Renal cortical epithelial cell (primary cell): ENCODE measurements around a stretch of chr12.

DNA sequence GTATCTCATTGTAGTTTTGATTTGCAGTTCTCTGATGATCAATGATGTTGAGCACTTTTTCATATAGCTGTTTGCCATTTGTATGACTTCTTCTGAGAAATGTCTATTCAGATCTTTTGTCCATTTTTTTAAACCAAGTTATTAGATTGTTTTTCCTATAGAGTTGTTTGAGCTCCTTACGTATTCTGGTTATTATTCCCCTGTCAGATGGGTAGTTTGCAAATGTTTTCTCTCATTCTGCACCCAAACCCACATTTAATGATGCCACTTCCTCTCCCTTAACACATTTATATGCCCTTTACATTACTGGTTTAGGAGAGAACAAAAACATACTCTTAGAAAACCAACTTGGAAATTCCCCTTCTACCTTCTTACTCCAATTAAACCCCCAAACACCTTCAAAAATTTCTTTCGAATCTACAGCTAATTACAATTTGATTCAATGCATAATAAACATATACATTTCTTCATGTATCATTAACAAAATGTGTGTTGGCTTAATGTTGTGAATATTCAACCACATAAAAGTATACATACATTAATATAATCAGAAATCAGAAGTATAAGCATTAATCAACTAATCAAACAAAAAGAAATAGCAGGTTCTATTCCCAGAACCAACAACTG lies 48.0 kb downstream of the NELL2 start:
- RRBS, result no CpG with 5 or more reads among the region's 2 CpGs

DNA sequence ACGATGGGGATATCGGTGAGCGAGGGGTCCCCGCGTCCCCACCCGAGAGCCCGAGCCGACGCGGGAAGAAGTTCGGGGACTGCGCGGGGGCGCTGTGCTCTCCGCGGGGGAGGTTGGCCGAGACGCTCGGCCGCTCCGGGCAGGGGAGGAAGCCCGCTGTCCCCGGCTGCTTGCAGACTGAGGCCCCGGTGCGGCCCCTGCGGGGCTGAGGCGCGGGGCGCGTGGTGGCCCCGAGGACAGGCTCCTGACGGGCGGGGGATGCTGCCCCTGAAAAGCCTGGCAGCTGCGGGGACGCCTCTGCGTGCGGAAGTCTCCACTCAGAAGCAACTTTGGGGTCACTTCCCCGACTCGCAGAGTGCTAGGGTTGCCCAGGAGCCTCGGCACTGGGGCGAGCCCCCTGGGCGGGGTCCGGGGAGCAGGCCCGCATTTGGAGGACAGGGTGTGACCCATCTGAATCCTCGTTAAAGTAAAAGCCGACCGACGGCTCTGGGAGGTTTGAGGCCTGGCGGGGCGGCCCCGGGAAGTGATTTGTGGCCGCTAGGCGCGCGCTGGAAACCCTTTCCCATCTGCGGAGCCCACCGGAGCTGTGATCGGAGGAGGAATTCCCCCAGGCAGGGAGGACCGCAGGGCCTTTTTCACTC lies 602 bp downstream of the ANO6 start:
- RRBS, result 1% methylated on average over 11 of the region's 59 CpGs

DNA sequence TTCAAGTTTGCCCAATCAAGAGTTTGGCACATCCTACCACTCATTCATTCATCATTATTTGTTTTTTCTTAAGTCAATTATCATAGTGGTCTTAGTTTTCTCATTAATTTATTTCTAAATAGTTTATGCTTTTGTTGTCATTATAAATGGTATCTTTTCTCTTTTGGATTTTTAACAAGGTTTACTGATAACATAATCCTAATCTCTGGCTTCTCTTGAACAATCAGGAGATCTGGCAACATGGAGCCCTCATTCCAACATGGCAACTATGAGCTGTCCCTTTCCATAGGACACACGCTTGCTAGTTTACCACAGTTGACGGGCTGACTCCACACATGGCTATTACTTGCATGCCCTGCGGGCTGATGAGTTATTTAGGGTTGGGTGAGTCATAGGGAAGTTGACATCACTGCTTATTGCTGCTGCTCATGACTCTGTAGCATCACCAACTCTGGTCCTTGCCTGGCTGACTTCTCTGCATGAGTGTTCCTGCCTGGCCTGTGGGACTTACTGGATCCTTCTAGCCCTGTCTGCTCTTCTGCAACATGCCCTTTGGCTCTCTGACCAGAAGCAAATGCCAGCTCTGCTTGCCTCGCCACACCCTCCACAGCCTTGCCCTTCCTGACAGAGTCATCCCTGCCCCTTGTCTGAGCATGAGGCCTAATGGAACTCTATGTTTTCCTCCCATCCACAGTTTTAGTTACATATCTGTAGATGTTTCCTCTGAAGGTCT lies 199.4 kb downstream of the ANO6 start:
- RRBS, result no CpG with 5 or more reads among the region's 4 CpGs

- RRBS, result no CpG with 5 or more reads among the region's 2 CpGs
Observed at GRCh38 chr12:45586914-45587464, 142.5 kb upstream of the ARID2 start.

- RRBS, result no CpG with 5 or more reads among the region's 9 CpGs
Observed at GRCh38 chr12:45975252-45976076, 14.9 kb downstream of the SCAF11 start.

- RRBS, result no CpG with 5 or more reads among the region's 6 CpGs
Observed at GRCh38 chr12:46159972-46160442, 108.8 kb downstream of the SLC38A1 start.

DNA sequence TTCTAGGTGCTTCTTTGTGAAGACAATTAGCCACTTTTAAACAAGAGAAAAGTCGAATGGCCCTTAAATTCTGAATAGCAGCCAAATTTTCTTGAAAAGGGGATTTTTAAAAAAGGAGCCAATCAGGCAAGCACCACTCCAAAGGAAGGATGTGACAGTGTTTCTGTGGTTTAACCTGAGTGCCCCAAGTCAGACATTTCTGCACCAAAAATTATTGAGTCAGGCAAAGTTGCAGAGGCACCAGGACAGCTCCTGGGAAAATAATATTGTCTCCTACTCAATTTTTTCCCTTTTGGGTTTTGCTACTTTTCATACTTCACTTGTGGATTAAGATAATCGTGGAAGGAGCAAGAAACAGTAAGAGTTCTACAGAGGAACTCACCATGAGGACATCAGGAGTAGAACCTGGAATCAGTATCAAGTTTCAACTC lies 91.0 kb downstream of the SLC38A1 start:
- RRBS, result no CpG with 5 or more reads among the region's 2 CpGs

- RRBS, result no CpG with 5 or more reads among the region's 4 CpGs
Observed at GRCh38 chr12:46188132-46188886, 80.5 kb downstream of the SLC38A1 start.

GRCh38 chr12:46217923-46218433 lies 50.9 kb downstream of the SLC38A1 start:
- RRBS, result no CpG with 5 or more reads among the region's 5 CpGs

GRCh38 chr12:46234013-46234523 lies 34.8 kb downstream of the SLC38A1 start:
- RRBS, result no CpG with 5 or more reads among the region's 6 CpGs

- RRBS, result 6% methylated on average over 3 of the region's 3 CpGs
Observed at GRCh38 chr12:46268046-46268094, 973 bp downstream of the SLC38A1 start.

DNA sequence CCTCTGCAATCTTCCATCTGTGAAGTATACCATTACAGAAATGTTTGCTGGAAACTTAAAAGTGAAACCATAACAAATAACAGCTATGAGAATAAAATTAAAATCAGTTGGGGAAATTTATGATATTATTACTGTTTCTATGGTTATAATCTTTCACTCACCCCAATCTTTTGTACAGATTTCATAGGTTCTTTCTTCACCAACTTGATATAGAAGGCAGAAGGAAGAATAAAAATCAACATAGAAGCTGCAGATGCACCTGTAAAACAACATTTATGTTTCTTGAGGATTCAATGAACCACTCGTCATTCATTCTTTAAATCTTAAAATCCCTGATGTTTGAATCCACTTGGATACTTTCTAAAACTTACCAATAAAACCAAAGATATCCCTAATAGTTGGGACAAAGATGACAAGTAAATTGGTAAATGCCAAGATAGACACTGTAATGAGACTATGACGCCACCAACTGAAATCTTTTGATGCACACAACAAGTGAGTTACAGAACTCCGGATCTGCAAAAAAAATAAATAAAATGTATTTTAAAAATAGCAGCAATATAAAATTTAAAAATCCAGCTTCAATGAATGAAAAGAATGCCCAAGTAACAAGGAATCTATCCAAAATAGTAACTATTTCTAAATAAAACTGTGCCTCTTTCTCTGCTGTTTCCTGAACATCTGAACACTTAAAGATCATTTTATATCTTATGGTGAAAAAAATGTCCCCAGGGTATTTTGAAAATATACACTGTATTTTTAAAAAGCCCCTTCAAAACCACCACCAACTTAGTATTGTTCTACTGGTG lies 10.2 kb downstream of the SLC38A2 start:
- RRBS, result no CpG with 5 or more reads among the region's 3 CpGs

DNA sequence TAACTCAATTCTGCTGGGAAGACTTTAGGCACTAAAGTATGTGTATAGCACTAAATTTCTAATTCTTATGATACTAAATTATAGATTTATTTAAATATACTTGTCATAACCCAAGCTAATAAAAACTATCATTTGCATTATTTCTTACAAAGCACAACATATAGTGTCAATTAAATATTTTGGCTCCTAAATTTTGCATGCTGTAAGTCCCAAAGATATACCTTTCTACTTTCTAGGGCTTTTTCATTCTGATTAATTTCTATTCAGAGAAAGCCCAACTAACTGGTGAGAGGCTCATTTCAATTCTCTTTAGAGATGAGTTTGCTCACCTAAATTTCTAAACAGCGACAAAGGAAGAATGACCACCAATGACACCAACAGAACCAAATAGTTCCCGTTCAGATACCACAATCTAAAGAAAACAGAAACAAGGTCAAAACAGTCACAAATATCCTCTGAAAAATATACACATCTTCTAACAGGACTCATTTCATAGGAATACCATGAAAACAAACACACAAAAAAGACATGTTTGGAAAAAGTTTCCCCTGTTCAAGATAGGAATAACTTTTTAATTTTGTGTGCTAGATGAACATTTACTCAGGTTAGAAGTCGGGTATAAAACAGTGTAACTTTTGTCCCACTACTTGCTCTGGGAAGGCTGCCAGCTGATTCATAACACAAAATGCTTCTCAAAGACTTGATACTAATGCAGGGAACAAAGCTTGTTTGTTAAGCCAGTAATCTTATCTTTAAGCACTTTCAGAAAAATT lies 7.6 kb downstream of the SLC38A2 start:
- RRBS, result no CpG with 5 or more reads among the region's 3 CpGs

- RRBS, result no CpG with 5 or more reads among the region's 2 CpGs
Observed at GRCh38 chr12:46365551-46365874, 7.1 kb downstream of the SLC38A2 start.

- RRBS, result no CpG with 5 or more reads among the region's 2 CpGs
Observed at GRCh38 chr12:46374503-46374784, 1.9 kb upstream of the SLC38A2 start.

- RRBS, result no CpG with 5 or more reads among the region's 8 CpGs
Observed at GRCh38 chr12:46385280-46385903, 12.8 kb upstream of the SLC38A2 start.

DNA sequence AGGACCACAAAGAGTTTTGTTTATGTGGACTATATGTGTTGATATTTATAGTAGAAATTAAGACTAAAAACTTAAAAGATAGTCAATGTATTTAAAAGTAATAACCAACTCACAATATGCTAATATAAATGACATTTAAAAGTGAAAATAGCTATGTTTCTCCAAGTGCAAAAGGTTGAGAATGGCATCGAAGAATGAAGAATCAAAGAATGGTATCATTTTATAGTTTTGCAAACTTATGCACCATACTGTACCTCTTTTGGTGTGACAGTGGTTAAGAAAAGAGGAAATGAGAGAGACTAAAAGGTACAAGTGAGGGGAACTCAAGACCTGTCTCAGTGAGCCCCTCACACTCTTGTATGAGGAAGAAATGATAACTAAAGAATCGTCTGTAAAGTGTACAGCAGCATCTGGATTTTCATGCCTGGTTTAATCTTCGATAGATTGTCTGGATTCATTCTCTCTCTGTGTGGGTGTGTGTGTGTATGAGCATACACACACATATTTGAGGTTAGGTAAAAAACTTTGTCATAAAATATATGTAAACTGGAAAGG lies 15.8 kb upstream of the SLC38A2 start:
- RRBS, result no CpG with 5 or more reads among the region's 3 CpGs

GRCh38 chr12:46461478-46462011 lies 89.0 kb upstream of the SLC38A2 start:
- RRBS, result no CpG with 5 or more reads among the region's 5 CpGs

GRCh38 chr12:46470069-46470326 lies 97.4 kb upstream of the SLC38A2 start:
- RRBS, result no CpG with 5 or more reads among the region's 2 CpGs

- RRBS, result no CpG with 5 or more reads among the region's 9 CpGs
Observed at GRCh38 chr12:46493132-46494320, 121.0 kb upstream of the SLC38A2 start.